GM23338 (cell line): ENCODE measurements around the genes PEX16, CHRM4, AMBRA1 and ATG13.

GRCh38 chr11:45917670-45918425 lies at the start of gene PEX16:
PEX16 (minus strand) TSS chr11:45917877.
- PRO-cap = bidirectional peak, plus-strand start at chr11:45917923, minus-strand start at chr11:45917829; bidirectional peak, plus-strand start at chr11:45918146, minus-strand start at chr11:45918137
- RAMPAGE, long total RNA = no peak

DNA sequence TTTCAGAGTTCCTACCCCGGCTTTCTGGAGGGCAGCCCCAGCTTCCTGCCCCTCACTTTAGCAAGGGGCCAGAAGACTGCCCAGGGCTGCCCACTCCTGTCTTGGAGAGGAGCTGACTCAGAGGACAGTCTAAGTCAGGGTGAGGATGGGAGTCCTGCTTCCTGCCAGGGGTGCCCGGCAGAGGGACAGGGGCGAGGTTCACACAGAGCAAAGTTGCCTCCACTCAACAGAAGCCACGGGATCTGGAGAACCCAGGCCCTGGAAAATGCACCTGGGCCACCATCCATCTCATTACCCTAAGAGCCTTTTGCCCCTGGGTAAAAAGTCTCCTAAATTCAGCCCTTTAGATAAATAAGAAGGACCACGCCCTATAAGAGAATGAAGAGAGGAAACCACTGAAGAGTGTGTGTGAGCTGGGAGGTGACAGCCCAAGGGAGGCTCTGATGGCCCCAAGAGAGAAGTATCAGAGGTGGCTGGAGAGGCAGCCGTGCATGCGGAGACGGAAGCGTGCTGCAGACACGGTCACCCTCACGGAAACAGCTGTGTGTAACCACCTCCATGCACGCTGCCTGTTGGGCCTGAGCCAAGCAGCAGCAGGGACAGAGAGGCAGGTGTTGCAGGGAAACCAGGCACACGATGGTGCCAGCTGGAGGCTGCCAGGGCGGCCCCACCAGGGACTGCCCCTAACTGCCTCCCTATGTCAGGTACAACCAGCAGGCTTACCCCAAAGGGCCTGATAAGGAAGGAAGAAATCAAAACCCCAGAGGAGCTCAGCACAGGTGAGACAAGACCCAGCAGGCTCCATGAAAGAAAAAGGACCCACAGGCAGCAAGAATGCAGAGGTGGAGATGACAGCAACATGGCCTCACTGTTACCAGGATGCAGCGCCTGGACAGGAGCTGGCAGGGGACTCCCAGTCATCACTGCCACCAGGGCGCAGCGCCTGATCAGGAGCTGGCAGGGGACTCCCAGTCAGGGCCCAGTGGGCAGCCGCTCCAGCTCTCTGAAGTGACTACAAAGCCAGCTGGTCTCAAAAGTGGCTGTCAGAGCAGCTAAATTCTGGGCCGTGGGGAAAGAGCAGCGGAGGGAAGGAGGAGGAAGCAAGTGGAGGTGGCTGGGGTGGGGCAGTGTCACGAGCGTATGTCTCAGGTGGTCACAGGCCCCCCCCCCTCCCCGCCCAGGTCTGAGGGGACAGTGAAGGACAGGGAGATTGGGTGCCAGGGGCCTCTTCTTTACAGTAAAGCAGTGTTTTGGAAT lies 7.7 kb downstream of the LARGE2 start:
- PRO-cap = no peak
- RAMPAGE, long total RNA = no peak

- PRO-cap = unidirectional peak, minus-strand start at chr11:46001236; bidirectional peak, plus-strand start at chr11:46001684, minus-strand start at chr11:46001420
- RAMPAGE, long total RNA = no peak
These were observed 78.7 kb downstream of the LARGE2 start for GRCh38 chr11:46001006-46001744.

- PRO-cap = no peak
- RAMPAGE, long total RNA = no peak
These were observed 23.3 kb upstream of the CREB3L1 start for GRCh38 chr11:46254128-46254648.

- PRO-cap = no peak
- RAMPAGE, long total RNA = no peak
These were observed 11.5 kb upstream of the CREB3L1 start for GRCh38 chr11:46265917-46266325.

DNA sequence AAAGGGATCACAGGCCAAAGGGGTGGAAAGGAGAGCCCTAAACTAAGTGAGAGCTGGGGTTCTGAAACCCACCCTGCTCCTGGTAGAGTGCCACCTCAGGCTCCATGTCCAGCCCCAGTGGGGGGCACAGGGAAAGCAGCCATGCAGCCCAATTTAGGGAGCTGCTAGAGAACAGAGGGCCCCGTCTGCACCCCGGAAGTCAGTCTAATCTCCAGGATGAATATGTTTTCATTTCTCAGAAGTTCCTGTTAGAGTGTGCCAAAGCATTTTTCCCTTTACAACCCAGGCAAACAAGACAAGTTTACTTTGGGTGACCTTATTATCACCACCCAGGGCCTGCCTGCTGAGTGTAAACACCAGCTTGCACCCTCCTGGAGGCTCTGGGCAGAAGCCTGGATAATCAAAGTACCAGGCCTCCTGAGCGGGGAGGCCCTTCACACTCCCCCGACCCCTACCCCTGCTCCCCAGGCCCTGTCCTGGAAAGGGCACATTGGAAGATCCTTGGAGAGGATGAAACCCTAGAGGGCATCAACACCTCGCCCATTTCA lies 3.7 kb upstream of the CREB3L1 start:
- PRO-cap = no peak
- RAMPAGE, long total RNA = no peak

- PRO-cap = no peak
- RAMPAGE, long total RNA = no peak
These were observed 8.1 kb downstream of the CREB3L1 start for GRCh38 chr11:46285552-46285984.

DNA sequence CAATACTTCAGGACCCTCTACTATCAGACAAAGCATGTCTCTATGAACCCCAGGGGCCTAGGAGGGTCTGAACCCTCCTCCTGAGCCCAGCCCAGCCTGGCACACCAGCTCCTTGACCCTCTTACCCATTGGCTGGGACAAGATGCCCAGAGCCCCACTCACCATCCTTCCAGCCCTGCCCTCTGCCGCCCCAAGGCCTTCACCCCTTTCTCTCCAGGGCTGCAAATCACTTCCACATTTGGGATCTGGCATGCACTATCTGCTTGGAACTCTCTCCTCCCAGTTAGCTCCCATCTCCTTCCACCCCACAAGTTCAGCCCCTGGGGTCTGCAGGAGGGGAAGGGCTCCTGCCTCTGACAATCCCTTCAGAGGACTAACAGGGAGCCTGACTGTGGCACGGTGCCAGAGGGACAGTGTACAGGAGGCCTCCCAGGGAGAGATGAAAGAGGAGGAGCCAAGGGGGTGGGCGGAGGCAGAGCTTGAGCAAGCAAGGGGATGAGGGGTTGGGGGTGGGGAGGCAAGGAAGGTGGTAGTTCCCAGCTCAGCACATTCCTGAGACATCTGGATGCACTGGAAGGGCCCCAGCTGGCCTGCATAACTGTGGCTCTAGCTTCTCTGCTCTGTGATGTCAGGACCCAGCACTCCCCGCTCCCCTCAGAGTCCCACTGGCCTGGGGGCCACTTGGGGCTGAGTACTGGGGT lies 13.0 kb downstream of the CREB3L1 start:
- PRO-cap = bidirectional peak, plus-strand start at position 560 of the sequence, minus-strand start at position 393 of the sequence
- RAMPAGE, long total RNA = no peak

DNA sequence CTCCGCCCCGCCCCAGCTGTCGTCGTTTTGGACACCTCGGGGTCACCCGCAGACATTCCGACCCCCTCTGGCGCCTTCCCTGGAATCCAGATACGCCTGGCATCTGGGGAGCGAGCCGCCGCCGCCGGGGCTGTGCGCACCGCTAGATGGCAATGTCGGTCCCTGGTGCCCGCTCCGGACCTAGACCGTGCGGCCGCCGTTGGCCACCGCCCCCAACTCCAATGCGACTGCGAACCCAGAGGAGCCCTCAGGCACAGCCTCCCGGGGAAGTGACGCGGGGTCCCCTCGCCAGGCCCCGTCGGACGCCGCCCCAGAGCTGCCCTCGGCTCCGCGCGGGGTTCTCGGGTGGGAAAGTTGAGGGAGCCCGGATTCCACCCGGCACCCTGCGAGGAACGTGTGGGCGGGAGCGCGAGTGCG lies 2.1 kb downstream of the CHRM4 start:
- PRO-cap = bidirectional peak, plus-strand start at position 254 of the sequence, minus-strand start at position 223 of the sequence
- RAMPAGE, long total RNA = no peak

GRCh38 chr11:46391453-46392263 lies at the start of gene CHRM4:
CHRM4 (minus strand) TSS chr11:46391776.
- PRO-cap = bidirectional peak, plus-strand start at chr11:46391900, minus-strand start at chr11:46391776
- RAMPAGE, long total RNA = no peak

DNA sequence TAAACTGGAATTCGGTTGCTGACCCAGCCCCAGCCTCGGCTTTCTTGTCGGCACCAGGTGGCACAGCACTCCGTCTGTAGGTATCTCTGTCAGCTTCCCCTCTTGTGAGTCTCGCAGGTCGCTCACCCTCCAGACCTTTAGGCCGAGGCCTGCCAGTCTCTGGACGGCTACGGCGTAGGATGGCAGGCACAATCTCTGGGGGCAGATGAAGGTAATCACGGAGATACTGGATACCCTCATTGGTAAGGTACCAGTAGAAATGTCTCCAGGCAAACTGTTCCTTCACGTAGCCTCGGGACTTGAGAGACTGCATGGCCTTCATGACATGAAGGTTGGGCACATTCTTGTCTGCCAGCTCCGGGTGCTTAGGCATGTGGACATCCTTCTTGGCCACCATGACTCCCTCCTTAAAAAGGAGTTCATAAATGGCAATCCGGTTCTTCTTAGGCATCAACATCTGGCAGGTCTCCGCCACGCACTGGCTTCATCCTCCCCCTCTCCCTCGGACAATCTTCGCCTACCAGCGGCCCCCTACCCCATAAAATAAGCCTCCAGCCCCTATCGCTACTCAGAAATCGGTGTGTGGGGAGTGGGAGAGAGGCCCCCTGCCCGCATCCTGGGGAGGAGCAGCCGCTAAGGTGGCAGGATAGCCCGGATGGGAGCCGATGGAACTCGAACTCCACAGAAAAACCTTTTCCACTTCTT lies 37.3 kb upstream of the CHRM4 start:
- PRO-cap = no peak
- RAMPAGE, long total RNA = no peak

DNA sequence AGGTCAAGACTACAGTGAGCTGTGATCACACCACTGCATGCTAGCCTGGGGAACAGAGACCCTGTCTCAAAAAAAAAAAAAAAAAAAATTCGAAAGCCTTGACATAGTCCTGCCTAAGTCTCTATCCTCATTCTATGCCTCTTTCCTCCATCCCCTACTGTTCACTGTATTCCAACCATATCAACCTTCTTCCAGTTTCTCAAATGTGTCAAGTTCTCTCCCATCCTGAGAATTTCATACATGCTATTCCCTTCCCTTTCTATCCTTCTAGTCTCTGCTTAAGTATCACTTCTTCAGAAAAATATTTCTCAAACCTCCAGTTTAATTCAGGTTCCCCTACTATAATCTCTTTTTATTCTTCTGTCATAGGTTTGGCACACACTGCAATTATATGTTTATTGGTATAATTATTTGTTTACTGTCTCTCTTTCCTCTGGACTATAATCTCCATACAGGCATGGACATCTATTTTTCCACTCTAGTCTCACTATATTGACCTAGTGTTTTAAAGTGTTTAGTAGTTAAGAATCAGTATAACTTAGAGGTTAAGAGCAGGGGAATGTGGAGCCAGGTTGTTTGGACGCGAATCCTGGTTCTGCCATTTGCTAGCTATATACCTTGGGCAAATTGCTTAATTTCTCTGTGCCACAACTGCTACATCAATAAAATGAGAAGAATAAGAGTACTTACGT lies 11.6 kb downstream of the AMBRA1 start:
- PRO-cap = no peak
- RAMPAGE, long total RNA = no peak

DNA sequence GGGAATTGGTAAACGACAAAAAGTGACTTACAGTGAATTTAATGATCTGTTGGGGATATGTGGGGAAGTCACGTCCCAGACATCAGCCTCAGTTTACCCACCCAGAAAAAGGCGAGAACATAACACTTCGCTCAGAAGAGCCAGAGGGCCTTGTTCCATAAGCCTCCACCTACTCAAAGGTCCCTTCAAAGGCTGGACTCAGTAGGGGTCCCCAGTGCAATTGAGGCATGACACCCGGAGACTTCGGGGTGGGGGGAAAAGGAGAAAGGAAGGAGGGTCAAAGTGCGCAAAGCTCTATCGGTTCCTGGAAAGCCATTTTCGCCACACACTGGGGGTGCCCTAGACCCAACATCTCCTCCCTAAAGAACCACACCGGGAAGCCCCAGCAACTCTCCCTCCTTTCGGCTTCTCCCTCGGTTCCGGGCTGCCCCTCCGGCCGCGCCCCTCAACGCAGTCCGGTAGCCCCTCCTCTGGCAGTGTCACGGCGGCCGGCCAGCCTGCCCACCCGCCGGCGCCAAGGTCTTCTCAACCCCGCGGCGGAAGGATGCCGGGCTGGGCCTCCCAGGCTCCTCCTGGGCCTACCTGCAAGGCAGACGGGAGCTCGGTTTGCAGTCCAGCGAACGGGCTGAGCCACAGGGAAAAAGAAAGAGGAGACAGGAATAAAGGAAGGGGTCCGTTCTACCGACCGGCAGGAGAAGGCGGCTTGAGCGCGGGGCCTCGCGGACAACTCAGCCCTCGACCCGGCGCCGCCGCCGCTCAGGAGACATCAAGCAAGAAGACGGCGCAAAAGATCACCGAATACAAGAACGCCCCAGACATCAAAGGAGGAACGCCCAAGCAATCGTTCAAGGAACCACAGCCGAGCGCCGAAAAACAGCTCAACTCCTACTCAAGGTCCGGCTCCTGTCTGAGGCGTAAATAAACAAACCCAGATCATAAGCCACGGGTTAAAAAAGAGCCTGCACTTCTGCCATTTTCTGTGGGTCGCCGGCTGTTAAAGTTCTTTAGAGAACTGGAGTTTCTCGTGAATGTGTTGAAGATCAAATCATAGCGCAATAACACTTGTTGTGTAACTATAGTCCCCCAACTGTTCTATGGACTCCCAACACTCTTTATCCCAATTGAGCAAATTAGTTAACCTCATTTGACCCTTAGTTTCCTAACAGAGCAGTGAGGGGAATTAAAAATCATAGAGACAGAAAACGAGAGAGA lies at the start of gene AMBRA1:
AMBRA1 (minus strand) TSS at position 778 of the 1,212 bp plus-strand sequence.
- PRO-cap = bidirectional peak, plus-strand start at position 476 of the sequence, minus-strand start at position 358 of the sequence; bidirectional peak, plus-strand start at position 522 of the sequence, minus-strand start at position 772 of the sequence
- RAMPAGE, long total RNA = no peak

DNA sequence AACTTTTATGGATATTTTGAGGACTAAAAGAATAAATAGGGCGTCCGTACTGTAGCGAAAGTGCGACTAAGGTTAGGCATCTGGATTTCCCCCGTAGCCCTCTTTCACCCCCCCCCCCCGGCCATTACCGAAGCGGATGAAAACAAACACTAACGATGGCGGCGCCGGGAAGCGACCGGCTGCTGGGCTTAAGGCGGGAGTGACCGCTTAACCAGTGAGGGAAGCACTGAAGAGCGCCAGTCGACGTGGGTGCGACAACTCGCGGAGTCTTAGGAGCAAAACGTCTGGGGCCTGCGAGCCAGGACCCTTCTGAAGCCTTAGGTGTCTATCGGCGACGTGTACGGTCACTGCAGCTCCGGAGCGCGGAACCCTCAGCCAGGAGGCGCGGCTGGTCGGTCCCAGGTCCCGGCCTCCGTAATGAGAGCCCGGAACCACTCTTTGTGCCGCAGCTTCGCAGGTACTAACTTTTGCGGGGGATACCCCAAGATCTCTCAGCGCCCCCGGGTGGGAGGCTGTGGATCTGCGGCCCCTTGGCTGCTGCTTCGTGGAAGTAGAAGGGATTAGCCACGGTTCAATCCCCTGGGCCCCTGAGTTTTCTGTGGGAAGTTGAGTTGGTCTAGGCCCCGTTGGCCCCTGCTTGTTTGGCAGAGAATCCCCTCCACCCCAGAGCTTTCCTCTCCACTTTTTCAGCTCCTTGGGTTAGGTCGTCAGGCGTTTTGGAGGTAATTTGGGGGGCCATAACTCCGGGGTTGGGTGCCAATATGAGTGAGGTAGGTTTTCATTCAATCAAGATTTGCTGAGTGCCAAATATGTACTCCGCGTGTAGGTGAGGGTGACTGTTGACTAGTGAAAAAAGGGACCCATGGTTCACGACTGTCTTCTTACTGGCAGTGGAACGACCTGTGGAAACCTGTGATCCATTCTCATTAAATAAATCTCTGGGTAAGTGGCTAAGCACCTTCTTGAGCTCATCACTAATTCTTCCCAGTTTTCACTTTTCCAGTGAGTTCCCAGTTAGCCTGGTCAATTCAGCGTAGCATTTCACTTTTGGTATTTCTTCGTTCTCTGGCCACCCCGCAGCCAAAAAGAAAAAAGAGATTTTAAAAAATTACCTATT lies at the start of gene ATG13:
ATG13 (plus strand) TSS at position 120 of the 1,117 bp plus-strand sequence.
- PRO-cap = bidirectional peak, plus-strand start at position 145 of the sequence, minus-strand start outside the sequence; bidirectional peak, plus-strand start at position 347 of the sequence, minus-strand start at position 462 of the sequence; unidirectional peak, minus-strand start at position 600 of the sequence
- RAMPAGE, long total RNA = start-site peak on the plus strand centred at position 132 of the sequence, 36 bp wide, 114 and 26 reads in 2 replicates

DNA sequence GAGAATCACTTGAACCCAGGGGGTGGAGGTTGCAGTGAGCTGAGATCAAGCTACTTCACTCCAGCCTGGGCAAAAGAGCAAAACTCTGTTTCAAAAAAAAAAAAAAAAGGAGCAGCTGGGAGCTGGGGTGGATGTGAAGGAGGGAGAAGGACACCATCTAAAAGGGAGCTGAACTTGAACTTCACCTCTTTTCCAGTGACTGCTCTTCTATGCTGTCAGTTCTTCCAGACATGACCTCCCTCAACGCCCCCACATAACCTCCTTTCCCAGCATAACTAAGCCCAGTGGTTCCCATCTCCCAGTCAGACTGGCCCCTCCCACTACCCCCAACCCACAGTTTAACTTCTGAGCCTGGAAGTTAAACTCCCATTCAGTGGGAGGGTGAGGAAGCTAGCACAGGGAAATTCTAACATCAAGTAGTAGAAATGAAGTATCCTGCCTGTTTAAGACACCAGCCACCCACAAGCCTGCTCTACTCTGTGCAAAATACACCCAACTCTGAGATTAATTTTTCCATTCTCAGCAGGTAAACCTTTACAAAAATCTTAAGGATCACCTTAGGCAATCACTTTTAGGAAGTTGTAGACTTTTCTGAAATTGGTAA lies 1.8 kb downstream of the ARHGAP1 start:
- PRO-cap = unidirectional peak, plus-strand start at position 369 of the sequence
- RAMPAGE, long total RNA = no peak

- PRO-cap = no peak
- RAMPAGE, long total RNA = no peak
These were observed 43.5 kb downstream of the F2 start for GRCh38 chr11:46762278-46763131.

GRCh38 chr11:46906506-46907065 lies 11.8 kb downstream of the LRP4 start:
- PRO-cap = bidirectional peak, plus-strand start at chr11:46906807, minus-strand start at chr11:46906682
- RAMPAGE, long total RNA = no peak

- PRO-cap = no peak
- RAMPAGE, long total RNA = no peak
These were observed 16.3 kb downstream of the CSTPP1 start for GRCh38 chr11:46952773-46953432.

GRCh38 chr11:47004516-47005119 lies 68.1 kb downstream of the CSTPP1 start:
- PRO-cap = no peak
- RAMPAGE, long total RNA = no peak

- PRO-cap = bidirectional peak, plus-strand start at chr11:47176414, minus-strand start at chr11:47176459
- RAMPAGE, long total RNA = no peak
These were observed 634 bp downstream of the ARFGAP2 start for GRCh38 chr11:47175970-47176520.